Measurements from ENCODE around the genes CCDC63 and SH2B3.

DNA sequence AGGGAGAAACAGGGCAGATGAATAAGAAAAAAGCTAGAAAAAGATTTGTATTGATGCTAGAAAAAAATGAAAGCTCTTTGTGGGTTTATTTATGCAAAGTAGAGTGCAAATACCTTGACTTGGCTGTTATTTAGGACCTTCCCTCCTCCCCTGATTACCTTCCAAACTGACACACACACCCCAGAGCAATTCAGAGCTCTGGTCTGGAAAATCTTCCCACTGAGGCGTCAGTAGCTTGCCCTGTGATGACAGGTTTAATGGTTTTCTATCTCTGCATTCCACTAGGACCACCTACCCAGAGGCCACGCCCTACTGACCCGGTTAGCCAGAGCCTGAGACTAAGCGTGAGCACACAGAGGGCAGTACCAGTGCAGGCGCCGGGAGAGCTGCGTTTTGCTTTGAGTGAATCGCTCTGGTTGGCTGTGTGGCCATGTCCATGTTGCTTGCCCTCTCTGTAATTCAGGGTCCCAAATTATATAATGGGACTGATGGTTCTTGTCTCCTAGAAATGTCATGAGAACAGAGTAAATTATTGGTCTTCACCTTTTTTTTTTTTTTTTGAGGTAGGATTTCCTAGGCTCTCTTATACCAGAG is 36.2 kb upstream of the ATP2A2 start:
- RRBS = 61% methylated on average over 4 of the region's 8 CpGs

- RRBS = no CpG with 5 or more reads among the region's 5 CpGs
These were observed 33.0 kb upstream of the ATP2A2 start for GRCh38 chr12:110248063-110248511.

- RRBS = no CpG with 5 or more reads among the region's 6 CpGs
These were observed 1.4 kb upstream of the ATP2A2 start for GRCh38 chr12:110279730-110279961.

- RRBS = no CpG with 5 or more reads among the region's 6 CpGs
These were observed 3.5 kb downstream of the ATP2A2 start for GRCh38 chr12:110284217-110285267.

GRCh38 chr12:110333639-110334523 is 52.8 kb downstream of the ATP2A2 start:
- RRBS = no CpG with 5 or more reads among the region's 4 CpGs

GRCh38 chr12:110349210-110350199 is 54.0 kb downstream of the ANAPC7 start:
- RRBS = no CpG with 5 or more reads among the region's 16 CpGs

- RRBS = no CpG with 5 or more reads among the region's 9 CpGs
These were observed 35.6 kb downstream of the RAD9B start for GRCh38 chr12:110537483-110538330.

DNA sequence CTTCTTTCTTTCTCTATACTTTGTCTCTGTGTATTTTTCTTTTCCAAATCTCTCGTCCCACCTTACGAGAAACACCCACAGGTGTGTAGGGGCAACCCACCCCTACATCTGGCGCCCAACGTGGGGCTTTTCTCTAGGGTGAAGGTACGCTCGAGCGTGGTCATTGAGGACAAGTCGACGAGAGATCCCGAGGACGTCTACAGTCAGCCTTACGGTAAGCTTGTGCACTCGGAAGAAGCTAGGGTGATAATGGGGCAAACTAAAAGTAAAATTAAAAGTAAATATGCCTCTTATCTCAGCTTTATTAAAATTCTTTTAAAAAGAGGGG is 12.3 kb downstream of the PPTC7 start:
- RRBS = no CpG with 5 or more reads among the region's 13 CpGs

- RRBS = 9% methylated on average over 12 of the region's 33 CpGs
These were observed 402 bp downstream of the HVCN1 start for GRCh38 chr12:110688392-110689033.

DNA sequence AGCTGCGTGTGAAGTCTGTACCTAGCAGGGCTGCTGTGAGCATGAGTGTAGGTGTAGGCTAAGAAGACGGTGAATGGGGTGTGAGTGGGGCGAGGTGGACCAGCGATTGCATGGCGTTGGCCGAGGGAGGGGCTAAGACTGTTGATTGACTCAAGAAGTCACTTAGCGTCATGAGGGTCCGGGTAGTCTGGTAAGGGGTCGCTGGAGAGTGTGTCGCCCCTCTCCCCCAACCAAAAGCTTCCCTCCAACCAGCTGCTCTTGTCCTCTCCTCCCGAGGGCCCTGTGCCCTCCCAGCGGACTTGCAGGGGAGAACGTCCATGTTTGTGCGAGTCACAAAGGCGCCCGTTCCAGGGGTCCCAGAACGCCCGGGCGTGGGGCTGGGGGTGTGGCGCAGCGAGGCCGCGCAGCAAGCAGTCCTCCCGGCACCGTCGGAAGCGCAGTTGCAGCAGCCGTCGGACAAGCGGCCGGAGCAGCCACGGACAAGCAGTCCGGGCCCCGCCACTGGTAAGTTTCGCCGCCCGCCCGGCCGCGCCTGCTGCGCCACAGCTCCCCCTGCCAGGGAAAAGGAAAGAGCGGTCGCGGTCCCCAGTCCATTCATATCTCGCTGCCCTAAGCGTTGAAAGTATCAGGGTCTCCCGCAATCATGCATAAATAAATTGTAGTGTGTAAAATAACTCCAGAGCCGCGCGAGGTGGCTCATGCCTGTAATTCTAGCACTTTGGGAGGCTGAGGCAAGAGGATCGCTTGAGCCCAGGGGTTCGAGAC is at the start of gene CCDC63:
TSS of gene CCDC63 (plus strand) at position 386 of the 765 bp plus-strand sequence.
- RRBS = 2% methylated on average over 14 of the region's 52 CpGs

DNA sequence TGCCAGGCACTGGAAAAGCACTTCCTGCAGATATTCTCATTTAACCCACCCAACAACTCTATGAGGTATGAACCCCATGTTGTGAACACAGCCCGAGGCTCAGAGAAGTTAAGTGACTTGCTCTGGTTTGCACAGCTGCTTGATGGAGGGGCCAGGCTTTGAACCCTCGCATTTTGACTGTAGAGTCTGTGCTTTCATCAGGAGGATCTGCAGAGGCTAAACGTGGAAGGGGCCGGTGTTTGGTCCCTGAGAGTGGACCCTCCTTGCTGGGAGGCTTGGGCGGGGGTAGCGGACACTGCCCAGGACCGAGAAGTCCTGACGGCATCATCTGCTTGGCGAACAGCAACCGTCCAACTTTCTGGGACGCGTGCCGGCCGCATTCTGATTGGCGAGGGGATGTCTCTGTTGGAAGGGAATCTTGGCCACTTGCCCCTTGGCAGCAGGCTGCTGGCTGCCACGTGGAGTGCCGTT is 132.6 kb downstream of the CUX2 start:
- RRBS = no CpG with 5 or more reads among the region's 17 CpGs

GRCh38 chr12:111405205-111406275 is at the start of gene SH2B3:
TSS of gene SH2B3 (plus strand) at chr12:111405923.
- RRBS = 1% methylated on average over 50 of the region's 119 CpGs

DNA sequence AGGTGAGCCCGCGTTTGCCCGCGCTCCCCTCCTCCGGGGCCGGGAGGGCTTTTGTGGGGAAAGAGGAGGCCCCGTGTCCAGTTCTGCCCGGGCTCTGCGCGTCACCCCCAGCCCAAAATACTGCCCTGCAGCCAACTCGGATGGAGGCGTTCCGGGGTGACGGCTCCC is 437 bp downstream of the SH2B3 start:
- RRBS = 2% methylated on average over 12 of the region's 14 CpGs

DNA sequence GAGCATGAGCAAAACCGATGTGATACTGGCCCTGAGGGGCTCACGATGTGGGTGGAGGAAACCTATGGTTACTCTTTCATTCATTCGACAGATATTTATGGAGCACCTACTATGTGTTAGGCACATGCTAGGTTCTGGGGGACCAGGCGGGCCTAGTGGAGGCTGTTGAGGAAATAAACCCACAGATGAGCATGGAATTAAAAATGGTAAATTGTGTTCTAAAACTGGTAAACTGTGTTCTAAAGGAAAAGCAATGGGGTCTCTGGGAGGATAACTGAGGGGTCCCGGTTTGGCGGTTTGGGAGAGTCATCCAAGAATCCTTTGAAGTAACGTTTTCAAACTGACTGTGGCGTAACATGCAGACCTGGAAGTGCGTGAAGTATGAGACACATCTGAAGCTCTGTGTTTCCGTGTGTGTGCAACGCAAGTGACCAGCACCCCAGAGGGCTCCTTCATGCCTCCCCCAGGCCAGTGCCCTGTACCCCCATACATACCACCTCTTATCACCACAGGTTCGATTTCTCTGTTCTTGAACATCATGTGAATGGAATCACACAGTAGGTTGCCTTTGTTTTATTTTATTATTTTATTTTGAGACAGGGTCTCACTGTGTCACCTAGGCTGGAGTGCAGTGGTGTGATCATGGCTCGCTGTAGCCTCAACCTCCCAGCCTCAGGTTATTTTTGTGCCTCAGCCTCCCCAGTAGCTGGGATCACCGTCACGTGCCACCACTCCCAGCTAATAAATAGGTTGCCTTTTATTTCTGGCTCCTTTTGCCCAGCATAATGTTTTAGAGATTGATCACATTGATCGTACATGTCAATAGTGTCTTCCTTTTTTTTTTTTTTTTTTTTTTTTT is 15.1 kb downstream of the SH2B3 start:
- RRBS = no CpG with 5 or more reads among the region's 16 CpGs

GRCh38 chr12:111451515-111452409 is 46.0 kb downstream of the SH2B3 start:
- RRBS = no CpG with 5 or more reads among the region's 8 CpGs

- RRBS = no CpG with 5 or more reads among the region's 4 CpGs
These were observed 28.4 kb downstream of the ATXN2 start for GRCh38 chr12:111570608-111571288.

- RRBS = 0% methylated on average over 1 of the region's 28 CpGs
These were observed 1.8 kb downstream of the ATXN2 start for GRCh38 chr12:111597230-111597860.

GRCh38 chr12:111599930-111600193 is 747 bp upstream of the ATXN2 start:
- RRBS = no CpG with 5 or more reads among the region's 12 CpGs

DNA sequence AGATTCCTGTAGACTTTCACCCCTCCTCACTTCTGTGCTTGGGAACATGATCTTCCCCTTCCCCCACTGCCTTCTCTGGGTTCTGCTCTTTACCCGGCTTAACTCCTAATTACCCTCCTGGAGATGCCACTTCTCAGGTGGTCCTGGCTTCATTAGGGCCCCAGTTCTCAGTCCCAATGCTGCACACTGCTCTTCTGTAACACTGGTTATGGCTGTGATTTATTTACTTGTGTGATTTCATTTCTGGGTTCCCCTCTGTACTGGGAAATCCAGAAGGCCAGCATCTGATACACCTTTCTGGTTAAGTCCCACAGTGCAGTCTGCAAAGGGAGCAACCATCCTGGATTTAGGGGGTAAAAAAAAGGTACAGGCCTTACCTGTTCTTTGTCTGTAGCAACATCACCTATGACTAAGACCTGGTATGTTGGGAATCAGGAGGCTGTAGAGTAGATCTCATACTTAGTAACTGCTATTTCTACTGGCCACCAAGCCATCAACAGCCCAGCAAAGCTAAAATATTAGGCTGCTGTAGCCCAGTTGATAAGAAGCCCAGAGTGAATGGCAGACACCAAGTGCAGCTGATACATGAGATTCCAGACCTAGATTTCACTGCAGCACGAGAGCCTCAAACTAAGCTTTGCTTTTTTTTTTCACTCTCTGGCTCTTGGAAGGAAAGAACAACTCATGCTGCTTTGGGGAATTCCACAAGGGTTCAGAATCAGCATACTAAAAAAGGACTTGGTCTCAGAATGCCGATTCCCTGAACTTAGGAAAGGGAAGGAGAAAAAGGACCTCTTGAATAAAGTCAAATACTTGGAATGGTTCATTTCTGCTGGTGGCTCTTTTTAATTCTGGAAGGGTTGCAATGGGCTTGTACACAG is 20.8 kb downstream of the BRAP start:
- RRBS = no CpG with 5 or more reads among the region's 3 CpGs

DNA sequence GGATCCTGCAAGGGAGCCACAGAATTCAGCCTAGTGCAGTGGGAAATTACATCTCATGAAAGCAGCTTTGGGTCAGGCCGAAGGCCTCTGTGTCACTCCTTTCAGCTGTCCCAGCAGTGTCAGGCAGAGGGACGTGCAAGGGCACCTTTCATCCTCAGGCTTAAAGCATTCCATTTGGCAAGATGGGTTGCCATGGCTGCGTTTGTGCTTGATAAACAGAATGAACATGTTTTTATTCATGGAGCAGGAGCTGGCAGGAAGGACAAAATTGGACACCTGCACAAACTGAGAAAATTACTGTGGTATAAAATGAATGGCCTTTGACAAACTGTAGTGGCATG is 29.4 kb downstream of the ACAD10 start:
- RRBS = no CpG with 5 or more reads among the region's 3 CpGs